ENCODE data around the gene TK2.

DNA sequence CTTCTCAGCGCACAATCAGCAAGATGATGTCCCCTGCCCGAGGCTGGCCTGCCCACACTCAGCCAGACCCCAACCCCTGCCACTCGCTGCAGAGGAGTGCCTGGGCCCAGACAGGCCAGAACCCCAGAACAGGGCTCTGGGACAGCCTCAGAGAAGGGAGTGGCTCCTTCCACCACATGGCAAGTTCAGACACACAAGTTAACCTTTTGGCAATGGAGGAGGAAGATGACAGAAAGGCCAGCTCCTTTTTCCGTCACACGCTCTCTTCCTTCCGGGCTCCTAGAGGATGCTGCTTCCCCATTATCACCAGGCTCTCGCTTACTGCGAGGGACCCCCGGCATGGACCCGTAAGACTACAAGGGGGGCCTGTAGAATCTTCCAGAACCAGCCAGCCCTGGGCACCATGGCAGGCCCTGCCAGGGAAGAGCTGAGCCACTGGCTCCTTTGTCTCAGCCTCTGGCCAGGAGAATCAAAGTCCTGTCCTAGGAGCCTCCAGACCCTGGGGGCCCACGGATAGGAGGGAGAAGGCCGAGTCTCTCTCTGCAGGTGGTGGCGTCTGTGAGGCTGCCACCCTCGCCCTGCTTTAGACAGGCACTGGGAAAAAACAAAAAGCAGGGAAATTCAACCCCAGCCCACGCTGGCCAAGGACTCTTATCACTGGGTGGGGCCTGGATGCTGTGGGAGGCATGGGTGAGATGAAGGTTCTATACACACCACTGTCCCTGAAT is 14.5 kb downstream of the KIFC3 start:
- RRBS = 96% methylated on average over 4 of the region's 15 CpGs

- RRBS = no CpG with 5 or more reads among the region's 13 CpGs
These were observed 544 bp upstream of the KIFC3 start for GRCh38 chr16:57802888-57803182.

GRCh38 chr16:57999162-57999875 is 1.2 kb downstream of the ZNF319 start:
- RRBS = no CpG with 5 or more reads among the region's 6 CpGs

- RRBS = 3% methylated on average over 3 of the region's 21 CpGs
These were observed 911 bp downstream of the MMP15 start for GRCh38 chr16:58026511-58026819.

DNA sequence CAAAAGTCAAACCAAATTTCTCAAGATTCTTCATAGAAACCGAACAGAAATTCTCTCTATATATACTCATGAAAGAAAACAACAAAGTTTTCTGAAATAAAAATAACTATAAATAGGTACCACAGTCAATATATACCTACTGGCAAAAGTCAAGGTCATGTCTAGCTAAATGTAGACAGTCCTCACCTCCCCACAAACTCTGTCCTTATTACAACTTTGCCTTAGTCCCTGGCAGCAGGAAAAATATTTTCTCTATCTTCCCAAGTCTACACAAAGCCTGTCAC is 2.8 kb downstream of the CFAP20 start:
- RRBS = no CpG with 5 or more reads among the region's 1 CpG

GRCh38 chr16:58236371-58236865 is 13.3 kb upstream of the CCDC113 start:
- RRBS = no CpG with 5 or more reads among the region's 14 CpGs

- RRBS = no CpG with 5 or more reads among the region's 20 CpGs
These were observed 25.2 kb downstream of the GINS3 start for GRCh38 chr16:58417258-58418027.

- RRBS = no CpG with 5 or more reads among the region's 1 CpG
These were observed 24.6 kb upstream of the NDRG4 start for GRCh38 chr16:58475300-58475804.

DNA sequence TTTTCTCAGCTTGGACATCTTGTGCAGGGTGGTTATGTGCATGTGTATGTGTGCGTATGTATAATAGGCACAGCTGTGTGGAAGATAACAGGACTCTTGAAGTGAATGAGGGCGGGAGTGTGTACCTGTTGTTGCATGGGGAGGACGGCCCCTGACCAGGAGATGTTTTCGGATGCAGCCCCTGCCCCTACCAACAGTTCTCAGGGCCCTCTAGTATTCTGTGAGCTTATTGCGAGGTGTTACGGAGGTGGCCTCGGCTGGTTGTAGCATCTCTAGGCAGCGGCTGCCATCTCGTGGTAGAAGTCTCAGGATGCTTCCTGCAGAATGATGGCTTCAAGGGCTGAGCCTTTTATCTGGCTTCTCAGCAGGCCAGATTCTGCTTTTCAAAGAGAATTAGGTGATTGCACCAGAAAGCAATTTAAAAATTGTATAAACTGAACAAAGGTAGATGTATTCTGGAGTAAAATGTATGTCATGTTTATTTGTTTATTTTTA is 22.2 kb upstream of the GOT2 start:
- RRBS = no CpG with 5 or more reads among the region's 9 CpGs

GRCh38 chr16:58852323-58852861 is 118.3 kb upstream of the GOT2 start:
- RRBS = no CpG with 5 or more reads among the region's 7 CpGs

- RRBS = no CpG with 5 or more reads among the region's 7 CpGs
These were observed 211.6 kb downstream of the CDH11 start for GRCh38 chr16:64910231-64910765.

DNA sequence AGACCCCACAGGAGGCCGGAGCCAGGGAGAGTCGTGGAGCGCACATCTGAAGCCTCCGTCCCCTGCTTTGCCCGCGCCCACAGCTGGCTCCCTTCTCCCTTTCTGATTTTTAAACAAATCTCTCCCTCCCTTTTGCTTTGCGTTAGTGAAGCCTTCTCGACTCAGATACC is 382 bp downstream of the CDH11 start:
- RRBS = 11% methylated on average over 1 of the region's 8 CpGs

- RRBS = no CpG with 5 or more reads among the region's 1 CpG
These were observed 512.6 kb upstream of the CDH11 start for GRCh38 chr16:65634585-65634784.

DNA sequence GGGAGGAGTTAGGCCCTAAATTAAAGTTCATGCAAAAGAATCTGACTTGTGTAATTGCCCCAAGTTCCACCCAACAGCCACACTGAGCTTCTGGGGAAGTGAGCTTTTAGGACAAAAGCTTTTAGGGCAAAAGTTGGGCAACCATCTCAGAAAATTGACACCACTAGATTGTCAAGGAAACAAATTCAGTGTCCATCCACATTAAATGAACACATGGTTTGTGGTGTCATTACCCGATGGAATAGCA is 613.0 kb upstream of the CDH11 start:
- RRBS = no CpG with 5 or more reads among the region's 1 CpG

DNA sequence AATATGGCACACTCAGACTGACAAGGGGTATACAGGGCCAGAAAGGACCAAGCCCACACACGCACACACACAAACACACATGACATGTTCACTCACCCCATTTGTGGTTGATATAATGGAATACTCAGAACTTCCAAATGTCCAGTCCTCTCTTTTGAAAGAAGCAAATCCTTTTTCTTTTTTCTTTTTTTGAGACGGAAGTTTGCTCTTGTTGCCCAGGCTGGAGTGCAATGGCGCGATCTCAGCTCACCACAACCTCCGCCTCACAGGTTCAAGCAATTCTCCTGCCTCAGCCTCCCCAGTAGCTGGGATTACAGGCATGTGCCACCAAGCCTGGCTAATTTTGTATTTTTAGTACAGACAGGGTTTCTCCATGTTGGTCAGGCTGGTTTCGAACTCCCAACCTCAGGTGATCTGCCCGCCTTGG is 600.0 kb upstream of the CDH5 start:
- RRBS = no CpG with 5 or more reads among the region's 7 CpGs

GRCh38 chr16:66368144-66368737 is 1.8 kb downstream of the CDH5 start:
- RRBS = no CpG with 5 or more reads among the region's 4 CpGs

DNA sequence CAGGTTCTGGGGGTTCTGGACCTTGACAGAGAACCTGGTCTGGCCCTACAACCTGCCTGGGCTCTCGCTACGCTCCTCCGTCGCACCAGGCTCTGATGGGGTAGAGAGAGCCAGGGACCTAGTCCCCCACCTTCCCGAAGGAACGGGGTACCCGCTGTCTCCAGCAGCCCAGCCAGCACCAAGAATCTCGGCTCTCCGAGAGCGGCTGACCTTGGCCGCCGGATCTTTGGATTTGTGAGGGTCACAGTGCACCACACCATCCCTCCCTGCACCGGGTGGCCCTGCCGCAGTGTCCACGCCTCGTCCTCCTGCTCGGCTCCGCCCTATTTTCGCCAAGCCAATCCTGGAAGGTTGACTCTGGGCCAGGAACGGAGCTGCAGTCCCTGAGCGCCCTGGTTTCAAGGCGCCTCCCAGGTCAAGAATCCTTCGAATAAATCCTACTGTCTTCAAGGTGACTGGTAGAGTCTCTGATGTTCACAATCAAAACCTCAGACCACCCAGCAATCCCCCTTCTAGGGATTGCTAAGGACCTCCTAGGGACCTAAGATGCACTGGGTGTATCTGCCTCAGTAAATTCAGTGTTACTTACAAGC is 20.3 kb upstream of the BEAN1 start:
- RRBS = 20% methylated on average over 1 of the region's 23 CpGs

- RRBS = 2% methylated on average over 47 of the region's 80 CpGs
These were observed at the start of gene TK2 for GRCh38 chr16:66549548-66550562. Gene TK2, minus strand, starts transcription at chr16:66550122.

DNA sequence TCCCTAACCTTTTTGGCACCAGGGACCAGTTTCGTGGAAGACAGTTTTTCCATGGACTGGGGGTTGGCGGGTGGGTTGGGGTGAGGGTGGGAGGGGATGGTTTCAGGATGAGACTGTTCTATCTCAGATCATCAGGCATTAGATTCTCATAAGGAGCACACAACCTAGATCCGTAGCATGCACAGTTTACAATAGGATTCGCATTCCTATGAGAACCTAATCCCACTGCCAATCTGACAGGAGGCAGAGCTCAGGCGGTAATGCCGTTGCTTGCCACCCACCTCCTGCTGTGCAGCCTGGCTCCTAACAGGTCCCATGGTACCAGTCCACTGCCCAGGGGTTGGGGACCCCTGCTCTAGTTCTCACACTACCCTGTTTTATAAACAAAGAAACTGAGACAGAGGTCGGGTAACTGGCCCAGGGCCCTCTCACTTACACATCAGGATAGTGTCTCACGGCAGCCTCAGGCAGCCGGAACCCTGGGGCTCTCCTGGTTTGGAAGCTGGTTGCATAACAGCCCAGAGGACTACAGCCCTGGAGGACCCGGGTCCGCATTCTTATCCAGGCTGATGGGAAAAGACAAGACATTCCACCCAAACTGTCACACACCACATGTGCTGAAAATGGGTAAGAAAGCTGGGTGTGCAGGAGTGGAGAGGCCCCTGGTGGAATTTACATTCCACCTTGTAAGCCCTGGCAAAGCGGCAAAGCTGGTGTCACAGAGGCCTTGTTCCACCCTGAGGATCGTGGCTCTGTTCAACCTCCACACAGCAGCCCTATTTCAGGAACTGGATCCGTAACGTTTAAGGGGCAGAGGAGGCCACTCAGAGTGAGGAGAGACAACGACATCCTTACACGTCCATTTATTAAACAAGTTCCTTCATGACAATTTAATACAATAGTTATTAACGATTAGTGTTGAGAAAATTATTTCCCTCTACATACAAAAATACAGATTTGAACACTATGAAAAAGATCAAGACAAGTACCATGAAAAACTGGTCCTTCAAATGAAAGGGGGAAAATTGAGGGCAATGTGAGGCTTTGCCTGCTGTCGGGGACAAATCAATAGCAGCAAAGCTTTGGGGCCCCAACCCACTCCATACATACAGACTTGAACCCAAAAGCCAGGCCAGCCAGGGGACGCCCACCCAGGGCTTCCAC is 9.8 kb downstream of the CMTM3 start:
- RRBS = 51% methylated on average over 2 of the region's 20 CpGs

- RRBS = no CpG with 5 or more reads among the region's 13 CpGs
These were observed 14.1 kb downstream of the CMTM3 start for GRCh38 chr16:66618484-66619102.

Measured in iris pigment epithelial cell (primary cell).